Tongue (tissue), 2 donors: Measurements from ENCODE around the gene NFATC2.

- RAMPAGE, long total RNA, result no peak
Measured at GRCh38 chr20:51473599-51474542, 68.6 kb downstream of the NFATC2 start.

GRCh38 chr20:51541928-51543012 is at the start of gene NFATC2:
TSS of gene NFATC2 (minus strand) at chr20:51542719.
- RAMPAGE, long total RNA, result no peak

GRCh38 chr20:51562382-51563339 is 20.1 kb upstream of the NFATC2 start:
- RAMPAGE, long total RNA, result no peak

GRCh38 chr20:51594720-51595453 is 52.4 kb upstream of the NFATC2 start:
- RAMPAGE, long total RNA, result no peak

- RAMPAGE, long total RNA, result no peak
Measured at GRCh38 chr20:51732025-51732766, 36.0 kb downstream of the ATP9A start.

DNA sequence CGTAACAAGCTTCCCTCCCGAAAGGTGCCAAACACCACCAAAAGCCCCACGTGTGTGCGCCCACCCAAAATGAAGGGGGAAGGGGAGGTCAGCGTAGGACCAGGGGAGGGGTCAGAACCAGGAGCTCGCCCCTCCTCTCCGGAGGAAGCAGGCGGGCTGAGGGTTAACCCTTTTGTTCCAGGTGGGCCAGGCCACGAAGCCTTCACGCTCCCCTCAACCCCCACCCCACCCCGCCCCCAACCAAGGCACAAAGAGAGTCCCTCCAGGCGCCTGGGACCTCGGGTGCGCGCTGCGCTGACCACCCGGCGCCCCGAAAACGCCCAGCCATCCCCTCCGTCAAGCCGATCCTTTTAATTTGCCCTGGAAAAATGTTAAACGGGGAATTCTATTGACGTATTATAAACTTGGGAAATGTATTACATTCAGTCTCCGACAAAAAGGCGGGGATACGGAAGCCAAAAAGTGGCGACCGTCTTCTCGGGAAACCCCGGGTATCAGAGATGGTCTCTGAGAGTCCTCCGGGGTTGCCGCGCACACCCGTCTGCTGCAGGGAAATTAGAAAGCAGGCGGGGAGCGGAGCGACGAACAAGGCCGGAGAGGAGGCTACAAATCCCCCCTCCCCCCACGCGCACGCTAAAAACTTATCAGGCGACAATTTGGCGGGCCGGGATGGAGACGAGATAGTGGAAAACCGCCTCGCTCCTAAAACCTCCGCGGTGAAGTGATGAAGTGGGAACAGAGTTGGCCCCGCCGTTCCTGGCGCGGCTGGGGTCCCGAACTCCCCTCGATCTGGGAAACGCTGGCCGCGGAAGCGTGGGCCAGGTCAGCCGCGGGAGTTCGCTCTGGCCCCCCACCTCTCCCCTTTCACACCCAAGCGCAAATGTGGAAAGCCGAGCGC is 1.6 kb downstream of the SALL4 start:
- RAMPAGE, long total RNA, result no peak

- RAMPAGE, long total RNA, result no peak
Measured at GRCh38 chr20:51984883-51985487, 182.7 kb upstream of the SALL4 start.

DNA sequence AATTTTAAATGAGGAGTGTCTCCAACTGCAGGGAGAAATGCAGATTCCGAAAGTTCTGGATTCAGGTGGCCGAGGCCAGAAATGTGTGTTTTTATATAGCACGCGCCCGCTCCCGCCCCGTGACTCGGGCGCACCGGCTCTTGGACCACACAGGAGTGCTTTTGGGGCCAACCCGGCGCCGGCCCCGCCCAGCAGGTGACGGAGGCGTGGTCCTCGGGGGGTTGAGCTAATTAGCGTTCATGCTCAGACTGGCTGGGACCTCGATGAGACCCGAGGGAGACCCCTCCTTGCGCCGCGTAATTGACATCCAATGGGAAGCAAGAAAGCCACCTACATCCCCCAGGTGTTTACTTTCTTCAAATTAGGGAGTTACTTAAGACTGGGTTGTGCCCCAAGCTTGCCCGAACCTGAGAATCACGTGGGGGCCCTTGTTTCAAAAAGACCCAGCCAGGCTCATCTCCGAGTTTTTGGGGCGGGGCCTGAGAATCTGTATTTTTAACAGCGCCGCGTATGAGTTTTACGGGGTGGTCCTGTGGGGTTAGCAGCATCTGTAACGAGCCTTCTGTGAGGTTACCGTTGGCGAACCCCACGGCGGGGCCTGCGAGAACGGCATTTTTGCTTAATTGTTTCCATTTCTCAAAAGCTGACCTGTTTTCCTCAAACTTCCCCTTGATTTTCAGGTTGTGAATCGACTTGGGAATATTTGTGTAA is 85.5 kb downstream of the ZFP64 start:
- RAMPAGE, long total RNA, result no peak

DNA sequence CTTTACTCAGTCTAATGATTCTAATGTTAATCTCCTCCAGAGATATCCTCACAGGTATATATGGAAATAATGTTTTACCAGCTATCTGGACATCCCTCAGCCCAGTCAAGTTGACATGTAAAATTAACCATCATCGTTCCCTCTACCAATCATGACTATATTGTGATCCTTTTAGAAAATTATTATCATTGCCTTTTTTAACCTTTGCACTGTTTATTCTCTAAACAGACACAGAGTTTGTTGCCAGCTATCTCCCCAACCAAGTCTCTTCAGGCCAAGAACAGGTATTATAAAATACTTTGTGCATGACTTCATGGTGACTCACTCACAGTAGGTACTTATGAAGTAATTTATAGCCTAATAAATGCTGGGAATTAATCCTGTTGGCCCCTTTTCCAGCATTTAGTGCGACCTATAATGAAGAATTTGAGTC is 26.1 kb upstream of the TSHZ2 start:
- RAMPAGE, long total RNA, result no peak

- RAMPAGE, long total RNA, result no peak
Measured at GRCh38 chr20:52991684-52992316, 19.6 kb downstream of the TSHZ2 start.

GRCh38 chr20:53117731-53118291 is 145.7 kb downstream of the TSHZ2 start:
- RAMPAGE, long total RNA, result no peak

DNA sequence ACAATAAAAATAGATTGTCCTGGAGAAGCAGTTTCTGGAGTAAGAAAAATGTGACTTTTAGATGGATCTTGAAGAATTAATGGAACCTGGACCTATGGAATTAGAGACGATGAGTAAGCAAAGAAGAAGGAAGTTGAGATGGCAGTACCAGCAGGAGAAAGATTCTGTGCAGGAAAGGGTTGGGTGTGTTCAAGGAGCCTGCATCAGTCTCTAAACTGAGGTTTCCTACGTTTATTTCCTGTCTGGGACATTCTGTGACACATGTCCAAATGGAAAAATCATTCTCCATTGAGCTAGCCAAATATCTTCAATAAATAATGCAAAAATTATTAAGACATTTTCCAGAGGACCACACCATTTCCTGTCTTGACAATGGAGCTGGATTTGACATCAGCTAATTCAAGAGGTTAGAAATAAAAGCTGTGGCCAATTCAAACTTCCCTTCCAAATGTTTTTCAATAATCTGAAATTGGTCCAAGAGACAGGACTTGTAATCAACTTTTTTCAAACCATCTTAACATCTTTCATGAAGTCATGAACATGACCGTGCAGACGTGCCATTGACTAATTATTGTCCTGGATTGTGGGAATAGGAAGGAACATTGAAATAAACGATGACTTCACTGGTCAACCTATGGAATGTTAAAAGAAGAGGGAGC is 198.3 kb downstream of the ZNF217 start:
- RAMPAGE, long total RNA, result no peak

- RAMPAGE, long total RNA, result no peak
Measured at GRCh38 chr20:53575968-53576671, 17.5 kb downstream of the ZNF217 start.

DNA sequence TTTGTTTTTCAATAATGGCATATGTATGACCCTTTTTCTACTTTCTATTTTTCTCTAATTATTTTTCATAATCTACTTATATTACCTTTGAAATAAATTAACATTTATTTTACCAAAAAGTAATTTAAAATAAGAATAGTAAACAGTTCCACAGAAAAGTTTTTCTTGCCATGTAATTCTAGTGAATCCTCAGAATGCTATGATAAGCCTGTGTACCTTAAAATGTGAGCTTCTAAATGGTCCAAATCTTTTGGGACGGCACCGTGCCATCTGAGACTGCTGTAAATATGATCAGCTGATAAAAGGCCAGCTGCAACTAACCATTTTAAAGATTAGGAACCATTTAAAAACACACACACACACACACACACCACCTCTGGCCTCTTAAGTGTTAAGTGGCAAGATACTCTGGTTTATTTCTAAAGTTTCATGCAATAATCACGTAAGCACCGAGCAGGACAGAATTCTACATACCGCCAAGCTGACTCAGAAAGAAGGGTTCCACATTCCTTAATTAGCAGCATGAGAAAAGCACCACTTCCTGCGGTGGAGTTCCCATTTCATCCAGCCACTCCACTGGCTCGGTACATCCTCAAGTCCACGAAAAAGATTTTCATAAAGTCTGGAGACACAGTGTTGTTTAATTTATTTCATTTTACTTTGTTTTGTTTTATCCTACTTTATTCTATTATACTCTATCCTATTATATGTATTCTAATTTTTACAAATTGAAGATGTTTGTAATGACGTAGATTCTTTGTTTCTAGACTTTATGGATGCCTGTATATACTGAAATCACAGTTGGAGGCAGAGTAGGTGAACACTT is 17.8 kb upstream of the ZNF217 start:
- RAMPAGE, long total RNA, result no peak

DNA sequence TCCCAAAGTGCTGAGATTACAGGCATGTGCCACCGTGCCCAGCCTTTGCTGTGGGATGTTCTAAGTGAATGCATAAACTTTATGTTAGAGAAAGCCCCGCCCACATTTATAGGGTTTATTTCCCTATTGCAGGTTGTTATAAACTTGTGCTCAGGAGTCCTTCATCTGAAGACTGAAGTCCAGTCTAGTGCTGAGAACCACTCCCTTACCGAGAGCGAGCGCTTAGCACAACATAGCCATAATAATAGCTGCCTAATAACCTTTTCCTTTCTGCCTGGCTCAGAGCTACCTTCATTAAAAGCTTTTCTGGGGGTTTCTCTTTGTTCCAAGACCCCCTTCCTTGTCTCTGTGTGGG is 75.4 kb upstream of the ZNF217 start:
- RAMPAGE, long total RNA, result no peak

DNA sequence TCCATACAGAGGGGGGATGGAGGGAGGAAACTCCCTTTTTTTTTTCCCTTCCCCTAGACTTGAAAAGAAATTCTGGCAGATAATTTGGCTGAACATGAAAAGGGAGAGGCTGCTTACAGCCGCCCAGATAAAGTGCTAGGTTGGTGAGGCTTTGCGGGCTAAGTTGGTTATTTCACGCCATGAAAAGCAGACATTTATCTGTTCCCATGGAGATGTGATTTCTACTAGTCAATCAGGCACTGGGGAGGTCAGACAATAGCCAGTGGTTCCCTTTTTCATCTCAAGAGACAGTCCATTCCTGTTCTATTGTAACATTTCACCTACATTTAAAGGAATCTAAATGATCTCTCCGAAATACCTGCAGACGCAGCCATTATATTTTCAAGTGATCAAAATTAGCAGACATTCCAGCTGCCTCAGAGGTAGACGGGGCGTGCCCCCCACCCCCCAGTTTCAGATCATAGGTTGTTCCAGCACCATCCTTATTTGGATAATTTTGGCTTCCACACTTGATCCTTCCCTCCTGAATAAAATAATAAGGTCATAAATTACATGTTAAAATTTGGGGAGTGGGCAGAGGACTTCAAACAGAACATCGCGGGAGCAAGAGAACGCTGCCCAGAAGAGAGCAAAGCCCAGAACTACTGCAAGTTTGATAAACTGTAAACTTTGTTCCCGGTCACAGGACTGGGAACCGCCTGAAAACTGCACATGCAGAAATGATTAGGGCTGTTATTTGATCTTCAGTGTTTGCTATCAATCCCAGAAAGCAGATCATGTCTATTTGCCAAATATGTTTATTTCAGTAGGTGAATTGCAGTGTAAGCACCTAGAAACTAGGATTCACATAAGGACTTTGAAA is 144.0 kb upstream of the ZNF217 start:
- RAMPAGE, long total RNA, result no peak

DNA sequence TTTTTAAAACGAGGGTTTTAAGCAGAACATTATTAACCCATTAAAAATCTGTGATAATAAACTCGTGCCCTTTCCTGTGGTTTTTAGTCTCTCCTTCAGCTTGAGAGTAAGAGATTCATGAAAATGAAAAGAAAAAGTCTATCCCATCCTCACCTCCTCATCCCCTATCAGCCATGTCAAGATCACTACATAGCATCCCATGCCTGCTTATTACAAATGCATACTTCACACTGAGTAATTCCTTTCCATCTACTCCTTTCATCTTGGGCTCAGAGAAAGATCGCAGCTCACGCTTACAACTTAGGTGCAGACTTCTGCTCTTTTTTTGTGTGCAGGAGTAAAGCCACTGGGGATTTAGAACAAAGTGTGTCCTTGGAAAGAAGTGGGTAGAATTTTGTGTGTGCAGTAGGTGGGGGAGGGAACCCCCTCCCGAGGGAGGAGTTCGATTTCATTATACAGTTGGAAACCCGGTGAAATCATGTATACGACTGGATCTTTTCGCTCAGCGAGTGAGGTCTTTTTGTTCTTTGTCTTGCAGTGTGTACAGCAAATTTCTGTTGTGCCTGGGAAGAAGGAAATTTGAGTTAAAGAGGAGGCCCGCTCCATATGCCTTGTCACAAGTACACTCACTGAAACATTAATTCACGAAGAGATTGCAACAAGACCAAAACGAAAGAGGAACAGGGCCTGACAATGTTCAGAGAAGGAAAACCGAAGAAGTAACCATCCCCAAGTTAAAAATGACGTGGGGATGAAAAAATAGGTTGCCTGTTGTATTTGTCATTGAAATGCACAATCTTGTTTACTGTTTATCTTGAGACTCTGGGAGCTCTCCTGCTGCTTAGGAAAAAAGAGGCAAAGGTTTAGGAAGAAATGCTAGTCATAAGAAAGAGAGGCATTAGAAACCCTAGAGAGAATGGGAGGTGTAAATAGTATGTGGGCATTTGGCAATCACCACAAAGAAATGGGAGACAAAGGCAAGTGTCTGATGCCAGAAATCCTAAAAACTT is 146.5 kb upstream of the ZNF217 start:
- RAMPAGE, long total RNA, result no peak

DNA sequence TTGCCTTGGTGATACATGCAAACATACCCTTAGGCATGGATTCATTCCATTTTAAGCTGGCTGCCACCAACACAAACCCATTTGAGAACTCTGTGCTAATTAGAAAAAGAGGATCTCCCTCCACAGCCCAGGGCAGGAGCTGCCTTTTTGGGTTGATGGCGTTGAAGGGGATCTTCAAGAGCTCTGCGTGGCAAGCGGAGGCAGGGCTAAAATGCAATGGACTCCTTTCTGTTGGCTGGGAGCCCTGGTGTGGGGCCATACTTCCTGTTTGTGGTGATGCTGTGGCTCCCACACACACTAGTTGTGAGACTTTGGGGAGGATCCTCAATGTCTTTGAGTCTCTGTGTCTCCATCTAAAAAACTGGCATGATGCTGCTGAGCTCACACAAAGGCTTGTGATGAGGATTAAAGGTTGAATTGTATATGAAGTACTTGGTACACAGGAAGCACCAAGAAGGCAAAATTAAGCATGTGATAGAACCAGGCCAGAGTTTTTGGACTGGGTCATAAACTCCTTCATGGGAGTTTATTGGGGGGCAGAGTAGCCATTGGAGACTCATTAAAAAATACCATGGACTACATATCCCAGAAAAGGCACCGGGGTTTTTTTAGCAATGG is 160.9 kb upstream of the ZNF217 start:
- RAMPAGE, long total RNA, result no peak

- RAMPAGE, long total RNA, result no peak
Measured at GRCh38 chr20:53786575-53787381, 193.1 kb upstream of the ZNF217 start.

- RAMPAGE, long total RNA, result no peak
Measured at GRCh38 chr20:53859664-53860165, 210.7 kb downstream of the BCAS1 start.